Hematopoietic multipotent progenitor cell (in vitro differentiated cells): ENCODE measurements around a stretch of chr21.

- CAGE, long polyA plus RNA, result no peak
Observed at GRCh38 chr21:45979036-45979471, 2.5 kb upstream of the COL6A1 start.

GRCh38 chr21:46079190-46079724 lies 18.7 kb upstream of the COL6A2 start:
- CAGE, long polyA plus RNA, result no peak

DNA sequence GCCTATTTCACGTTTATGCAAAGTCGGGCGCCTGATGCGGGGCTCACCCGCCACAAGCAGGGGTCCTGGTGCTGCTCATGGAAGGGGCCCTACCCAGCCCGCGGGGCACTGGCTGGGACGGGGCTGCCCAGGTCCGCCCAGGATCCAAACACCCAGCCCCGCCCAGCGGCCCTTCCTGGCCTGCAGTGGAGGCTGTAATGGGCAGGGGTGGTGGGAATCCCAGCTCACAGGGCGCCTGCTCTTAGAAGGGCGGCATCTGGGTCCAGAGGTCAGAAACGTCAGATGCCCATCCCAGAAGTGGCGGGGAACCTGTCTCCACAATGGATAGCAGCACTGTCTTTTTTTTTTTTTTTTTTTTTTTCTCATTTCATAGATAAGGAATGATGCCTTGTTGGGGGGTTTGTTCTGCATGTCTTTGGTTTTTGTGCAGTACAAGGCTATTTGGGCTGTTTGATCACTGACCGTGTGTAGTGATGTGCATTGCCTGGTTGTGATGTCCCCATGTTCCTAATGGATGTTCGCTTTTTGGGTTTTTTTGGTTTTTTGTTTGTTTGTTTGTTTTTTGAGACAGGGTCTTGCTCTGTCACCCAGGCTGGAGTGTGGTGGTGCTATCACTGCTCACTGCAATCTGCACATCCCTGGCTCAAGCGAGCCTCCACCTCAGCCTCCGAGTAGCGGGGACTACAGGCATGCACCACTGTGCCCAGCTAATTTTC lies 1.8 kb downstream of the COL6A2 start:
- CAGE, long polyA plus RNA, result no peak

GRCh38 chr21:46152837-46153991 lies 2.2 kb downstream of the FTCD start:
- CAGE, long polyA plus RNA, result no peak

- CAGE, long polyA plus RNA, result no peak
Observed at GRCh38 chr21:46184586-46185343, 506 bp upstream of the SPATC1L start.

DNA sequence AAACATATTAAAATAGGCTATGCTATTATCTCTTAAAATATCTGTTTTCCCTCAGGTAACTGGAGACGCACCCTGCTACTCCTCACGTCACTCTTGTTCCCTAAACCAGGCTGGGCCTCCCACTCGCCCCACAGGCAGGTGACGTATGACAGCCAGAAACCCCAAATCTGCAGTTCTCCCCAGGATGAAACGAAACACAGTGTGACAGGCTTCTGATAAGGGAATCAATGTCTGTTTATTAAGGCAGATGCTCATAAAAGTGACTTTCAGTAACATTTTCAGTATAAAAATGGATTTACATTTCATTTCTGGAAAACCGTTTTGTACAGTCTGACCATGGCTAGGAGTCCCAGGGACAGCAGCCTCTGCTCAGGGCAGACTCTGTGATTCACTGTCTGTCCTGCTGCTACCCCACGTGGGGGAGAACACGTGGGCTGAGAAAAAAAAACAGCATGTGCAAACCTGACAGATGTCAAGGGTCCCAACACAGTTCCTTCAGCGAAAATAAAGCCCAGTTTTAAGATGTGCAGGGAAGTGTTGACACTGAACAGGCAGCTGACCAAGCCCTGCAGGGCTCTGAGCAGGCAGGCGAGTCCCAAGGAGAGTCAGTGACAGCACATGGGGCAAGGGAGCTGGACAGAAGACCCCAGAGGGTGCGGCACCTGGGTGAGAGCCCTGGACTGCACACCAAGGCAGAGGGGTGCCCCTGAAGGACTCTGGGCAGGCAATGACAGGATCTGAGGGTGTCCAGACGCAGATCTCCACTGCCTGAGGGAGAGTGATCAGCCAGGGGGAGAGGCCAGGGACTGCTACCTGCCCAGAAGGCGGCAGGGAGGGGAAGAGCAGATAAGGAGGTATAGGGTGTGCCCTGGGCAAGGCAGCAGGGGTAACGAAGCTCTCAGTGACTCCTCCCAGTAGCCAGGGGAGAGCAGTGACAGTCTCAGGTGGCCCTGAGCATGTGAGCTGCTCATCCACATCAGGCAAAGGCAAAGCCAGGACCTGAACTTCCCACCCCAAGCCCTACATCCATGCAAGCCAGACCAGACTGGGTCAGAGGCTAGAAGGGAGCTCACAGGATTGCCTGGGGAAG lies 5.0 kb upstream of the SPATC1L start:
- CAGE, long polyA plus RNA, result no peak

DNA sequence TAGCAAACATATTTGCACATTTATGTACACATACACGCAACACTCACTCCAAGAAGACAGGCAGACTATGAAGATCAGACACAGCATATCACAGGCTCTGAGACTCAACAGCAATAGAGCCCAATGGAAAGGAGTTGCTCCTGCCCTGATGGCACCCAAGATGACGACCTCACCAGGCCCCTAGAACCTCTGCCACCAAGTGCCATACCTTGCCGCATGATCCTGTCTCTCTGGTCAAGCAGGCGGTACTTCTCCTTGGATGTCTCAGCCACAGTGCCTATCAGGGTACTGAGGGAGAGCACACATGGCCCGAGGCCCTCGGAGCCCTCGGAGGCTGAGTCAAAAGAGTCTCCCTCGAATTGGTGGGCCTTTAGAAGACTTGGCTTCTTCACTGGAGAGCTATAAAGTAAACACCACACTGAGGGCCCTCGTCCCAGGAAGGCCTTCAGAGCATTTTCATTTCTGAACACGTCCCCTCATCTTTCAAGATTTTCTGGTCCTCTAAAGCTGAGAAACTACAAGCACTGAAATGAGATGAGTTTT lies 8.0 kb downstream of the MCM3AP start:
- CAGE, long polyA plus RNA, result no peak

DNA sequence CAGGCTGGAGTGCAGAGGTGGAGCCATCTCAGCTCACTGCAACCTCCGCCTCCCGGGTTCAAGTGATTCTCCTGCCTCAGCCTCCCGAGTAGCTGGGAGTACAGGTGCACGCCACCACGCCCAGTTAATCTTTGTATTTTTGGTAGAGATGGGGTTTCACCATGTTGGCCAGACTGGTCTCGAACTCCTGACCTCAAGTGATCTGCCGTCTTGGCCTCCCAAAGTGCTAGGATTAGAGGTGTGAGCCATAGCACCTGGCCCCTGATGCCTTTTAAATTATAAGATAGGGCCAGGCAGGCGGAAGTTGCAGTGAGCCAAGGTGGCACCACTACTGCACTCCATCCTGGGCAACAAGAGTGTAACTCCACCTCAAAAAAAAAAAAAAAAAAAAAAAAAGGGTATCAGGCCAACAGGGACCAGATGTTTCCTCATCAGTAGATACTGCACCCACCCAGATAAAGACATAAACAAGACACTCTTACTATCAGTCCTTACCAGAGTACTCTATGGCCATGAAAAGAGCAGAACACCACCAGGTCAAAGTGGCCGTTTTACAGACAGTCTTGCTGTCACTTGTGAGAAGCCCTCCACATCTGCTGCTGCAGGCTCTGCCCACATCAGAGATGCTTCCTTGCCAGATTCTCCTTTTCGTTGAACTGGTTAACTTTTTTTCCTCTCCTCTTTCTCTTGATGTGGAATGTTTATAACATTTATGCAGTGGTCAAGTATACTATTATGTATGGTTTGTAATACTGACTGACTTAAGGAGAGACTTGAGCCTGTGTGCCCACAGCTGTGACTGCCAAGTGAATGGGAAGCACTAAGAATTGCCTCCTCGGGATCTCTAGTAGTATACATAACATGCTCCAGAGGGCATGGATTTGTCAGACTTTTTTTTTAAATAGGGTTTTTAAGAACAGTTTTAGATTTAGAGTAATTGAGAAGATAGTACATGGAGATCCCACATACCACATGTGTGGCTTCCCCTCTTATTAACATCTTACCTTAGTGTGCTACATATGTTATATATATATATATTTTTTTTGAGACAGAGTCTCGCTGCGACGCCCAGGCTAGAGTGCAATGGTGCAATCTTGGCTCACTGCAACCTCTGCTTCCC lies 3.2 kb downstream of the C21orf58 start:
- CAGE, long polyA plus RNA, result no peak

DNA sequence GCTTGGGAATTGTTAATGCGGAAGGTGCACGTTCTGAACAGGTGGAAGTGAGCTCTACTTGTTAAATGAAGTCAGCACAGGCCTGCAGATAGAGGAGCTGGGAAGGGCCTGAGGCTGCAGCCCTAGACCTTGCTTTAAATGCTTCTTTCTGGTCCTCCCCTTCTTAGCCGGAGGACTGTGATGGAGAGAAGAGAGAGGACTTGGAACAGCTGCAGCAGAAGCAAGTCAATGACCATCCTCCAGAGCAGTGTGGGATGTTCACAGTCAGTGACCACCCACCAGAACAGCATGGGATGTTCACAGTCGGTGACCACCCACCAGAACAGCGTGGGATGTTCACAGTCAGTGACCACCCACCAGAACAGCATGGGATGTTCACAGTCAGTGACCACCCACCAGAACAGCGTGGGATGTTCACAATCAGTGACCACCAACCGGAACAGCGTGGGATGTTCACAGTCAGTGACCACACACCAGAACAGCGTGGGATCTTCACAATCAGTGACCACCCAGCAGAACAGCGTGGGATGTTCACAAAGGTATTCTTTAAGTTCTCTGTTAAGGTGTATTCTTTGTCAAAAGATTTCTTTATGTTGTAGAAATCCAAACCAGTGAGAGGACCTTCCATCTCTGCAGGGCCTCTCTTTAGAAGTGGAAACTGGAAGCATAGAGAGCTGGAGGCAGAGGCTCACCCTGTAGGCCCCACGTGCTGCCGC lies 10.4 kb downstream of the PCNT start:
- CAGE, long polyA plus RNA, result no peak

DNA sequence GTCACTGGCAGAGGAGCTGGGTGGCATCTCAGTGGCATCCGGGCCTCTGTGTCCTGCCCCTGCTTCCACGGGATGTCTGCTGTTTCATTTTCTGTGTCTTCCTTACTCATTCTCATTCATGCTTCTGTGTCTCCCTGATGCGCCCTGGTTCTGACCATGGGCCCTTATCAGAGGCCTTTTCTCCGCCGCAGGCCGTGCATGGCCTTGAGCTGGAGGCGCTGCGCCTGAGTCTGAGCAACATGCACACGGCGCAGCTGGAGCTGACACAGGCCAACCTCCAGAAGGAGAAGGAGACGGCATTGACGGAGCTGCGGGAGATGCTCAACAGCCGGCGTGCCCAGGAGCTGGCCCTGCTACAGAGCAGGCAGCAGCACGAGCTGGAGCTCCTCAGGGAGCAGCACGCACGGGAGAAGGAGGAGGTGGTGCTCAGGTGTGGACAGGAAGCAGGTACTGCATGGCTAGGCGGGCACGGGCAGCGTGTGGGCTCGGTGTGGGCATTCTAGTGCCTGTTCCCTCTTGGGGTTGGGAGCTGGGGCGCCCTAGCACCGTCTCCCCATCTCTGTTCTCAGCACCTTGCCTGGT lies 22.7 kb downstream of the PCNT start:
- CAGE, long polyA plus RNA, result no peak

DNA sequence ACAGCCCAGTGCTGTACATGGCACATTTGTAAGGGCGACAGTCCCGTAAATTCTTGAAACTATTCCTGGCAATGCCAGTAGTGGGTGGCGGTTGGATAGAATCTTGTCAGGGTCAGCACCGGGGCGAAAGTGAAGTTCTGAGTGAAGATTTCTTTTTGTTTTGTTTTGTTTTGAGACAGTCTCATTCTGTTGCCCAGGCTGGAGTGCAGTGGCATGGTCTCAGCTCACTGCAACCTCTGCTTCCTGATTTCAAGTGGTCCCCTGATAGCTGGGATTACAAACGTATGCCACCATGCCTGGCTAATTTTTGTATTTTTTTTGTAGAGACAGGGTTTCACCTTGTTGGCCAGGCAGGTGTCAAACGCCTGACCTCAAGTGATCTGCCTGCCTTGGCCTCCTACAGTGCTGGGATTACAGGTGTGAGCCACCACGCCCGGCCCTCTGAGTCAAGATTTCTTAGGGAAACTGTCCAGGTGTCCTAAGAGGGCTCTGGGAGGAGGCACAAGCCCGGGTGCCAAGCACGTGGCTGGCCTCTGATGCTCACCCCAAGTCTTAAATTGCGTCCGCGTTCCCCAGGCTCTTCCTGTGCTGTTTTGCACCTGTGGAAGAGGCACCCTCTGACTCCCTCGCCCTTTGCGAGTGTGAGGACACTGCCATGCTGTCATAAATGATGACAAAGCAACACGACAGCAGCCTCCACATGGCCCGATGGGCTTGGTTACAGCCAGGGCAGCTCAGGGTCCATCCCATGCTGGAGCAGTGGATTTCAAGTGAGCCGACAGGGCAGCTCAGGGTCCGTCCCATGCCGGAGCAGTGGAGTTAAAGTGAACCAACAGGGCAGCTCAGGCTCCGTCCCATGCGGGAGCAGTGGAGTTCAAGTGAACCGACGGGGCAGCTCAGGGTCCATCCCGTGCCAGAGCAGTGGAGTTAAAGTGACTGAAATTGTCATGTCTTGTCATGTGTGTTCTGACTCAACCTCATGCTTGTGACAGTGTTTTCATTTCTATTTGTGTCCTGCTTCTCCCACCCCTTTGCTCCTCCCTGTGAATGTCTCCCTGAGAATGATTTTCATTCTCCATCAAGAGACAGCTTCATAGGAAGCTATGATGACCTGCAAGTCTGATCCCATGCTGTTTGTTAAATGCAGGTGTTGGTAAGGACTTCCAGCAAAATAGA lies 33.7 kb downstream of the PCNT start:
- CAGE, long polyA plus RNA, result no peak

GRCh38 chr21:46368808-46369350 lies 44.9 kb downstream of the PCNT start:
- CAGE, long polyA plus RNA, result no peak

- CAGE, long polyA plus RNA, result no peak
Observed at GRCh38 chr21:46559160-46560055, 45.5 kb downstream of the S100B start.

DNA sequence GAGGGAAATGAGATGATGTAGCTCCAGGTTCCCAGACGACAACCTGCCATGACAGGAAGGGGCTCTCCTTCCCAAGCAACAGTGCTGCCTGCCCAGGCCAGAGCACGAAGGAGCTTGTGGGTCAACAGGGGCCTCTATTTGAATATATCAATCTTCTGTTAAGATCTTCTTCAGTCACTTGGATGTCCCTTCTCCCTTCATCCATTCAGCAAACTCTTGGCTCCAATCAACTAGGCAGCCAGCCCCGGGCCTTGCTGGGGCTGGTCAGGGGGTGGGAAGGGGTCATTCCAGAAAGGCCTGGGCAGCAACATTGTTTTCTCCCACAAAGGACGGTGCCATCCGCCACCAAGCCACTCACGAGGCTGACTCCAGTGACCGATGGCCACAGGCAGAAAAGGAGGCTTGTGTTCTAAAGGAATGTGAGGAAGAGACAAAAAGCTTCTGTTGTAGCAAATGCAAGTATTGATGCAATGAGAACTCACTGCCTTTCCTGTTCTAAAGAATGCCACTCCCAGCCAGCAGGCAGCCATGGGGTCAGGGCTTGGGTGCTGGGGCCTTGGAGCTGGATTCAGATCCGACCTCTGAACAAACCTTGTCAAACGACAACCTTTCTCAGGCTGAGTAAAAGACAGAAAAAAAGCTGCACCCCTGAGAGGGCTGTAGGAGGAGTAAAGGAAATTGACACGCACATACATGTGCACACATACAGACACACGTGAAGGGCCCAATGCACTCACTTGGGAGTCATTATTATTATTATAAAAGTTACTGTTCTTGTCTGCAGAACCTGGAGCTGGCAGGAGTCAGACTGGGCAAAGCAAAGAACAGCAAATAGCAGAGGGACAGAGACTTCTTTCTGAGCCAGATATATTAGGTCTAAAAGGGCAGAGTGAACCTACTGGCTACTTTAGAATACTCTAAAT lies 14.0 kb upstream of the PRMT2 start:
- CAGE, long polyA plus RNA, result no peak